M059J (cell line): ENCODE measurements around the genes DKK3 and TEAD1.

DNA sequence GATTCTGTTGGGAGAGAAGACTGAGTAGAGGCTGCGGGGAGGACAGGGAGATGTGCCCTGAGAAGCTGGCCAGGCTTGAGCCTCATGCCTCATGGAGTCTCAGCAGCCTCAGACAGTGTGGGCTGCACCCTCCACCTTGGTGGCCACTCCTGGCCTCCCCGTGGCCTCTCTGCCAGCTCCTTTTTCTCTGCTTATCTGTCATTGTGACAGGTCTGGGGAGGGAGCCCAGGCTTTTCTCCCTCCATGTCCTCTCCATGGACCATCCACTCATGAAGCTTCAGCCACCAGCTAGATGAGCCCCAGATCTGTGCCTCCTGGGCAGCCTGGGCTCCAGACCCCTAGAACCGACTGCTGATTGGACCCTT lies 43.1 kb downstream of the DKK3 start:
- RAMPAGE, long total RNA: no peak

DNA sequence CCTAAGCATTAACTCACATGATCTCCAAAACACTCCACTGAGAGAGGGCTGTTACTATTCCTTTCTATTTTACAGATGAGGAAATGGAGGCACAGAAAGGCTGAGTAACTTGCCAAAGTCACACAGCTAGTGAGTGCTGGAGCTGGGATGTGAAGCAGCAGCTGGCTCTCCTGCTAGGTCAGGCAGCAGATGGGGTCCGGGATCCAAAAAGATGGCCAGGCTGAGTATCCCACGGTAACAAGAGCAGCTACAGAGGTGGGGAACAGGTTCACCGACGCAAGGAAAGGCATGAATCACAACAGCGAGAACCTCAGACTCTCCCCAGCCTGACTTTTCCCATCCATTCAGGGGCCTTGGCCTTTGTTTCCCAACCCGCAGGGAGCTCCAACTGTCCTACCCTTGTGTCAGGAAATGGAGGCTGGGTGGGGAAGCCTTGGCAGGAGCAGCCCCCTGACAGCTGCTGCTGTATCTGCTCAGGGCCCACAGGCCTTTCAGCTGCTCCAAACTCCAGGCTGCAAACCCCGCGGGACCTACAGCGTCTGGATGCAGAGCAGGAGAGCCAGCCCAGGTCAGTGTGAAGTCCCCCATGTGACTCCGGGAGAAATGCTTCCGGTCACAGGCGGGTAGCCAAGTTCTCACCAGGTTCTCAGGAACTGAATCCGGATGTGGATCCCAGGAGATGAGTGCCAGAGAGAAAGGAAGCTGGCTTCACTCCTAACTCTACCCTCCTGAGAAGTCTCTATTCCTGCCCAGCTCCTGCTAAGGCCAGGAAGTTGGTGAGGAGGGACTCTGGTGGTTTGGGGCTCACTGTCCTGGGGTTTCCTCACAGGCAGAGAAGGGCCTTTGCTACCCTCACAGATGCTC lies 29.4 kb downstream of the DKK3 start:
- RAMPAGE, long total RNA: no peak

DNA sequence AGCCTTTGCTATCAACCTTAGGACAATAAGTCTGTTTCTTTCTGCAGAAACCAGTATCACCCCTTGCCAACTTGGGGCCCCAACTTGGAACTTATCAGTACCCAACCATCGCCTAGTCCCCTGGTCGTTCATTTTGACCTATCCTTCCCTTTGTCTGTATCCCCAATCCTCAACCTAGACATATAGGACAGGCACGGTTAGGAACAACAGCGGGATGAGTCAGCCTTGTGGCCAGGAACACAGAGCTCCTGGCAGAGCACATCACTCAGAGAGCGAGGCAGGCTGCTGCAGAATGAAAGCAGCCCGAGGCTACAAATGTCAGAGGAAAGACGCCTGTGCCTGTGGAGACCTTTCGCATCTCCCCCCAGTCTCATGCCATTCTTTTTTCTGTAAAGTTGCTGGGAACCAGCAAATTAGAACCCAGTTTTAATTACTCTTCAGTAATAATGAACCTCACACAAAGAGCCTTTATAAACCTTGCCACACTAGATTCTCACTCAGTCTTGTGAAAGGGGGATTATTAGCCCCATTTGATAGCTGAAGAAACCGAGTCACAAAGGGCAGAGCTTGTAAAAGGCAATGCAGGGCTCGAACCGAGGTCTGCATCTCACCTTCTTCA lies 14.5 kb downstream of the DKK3 start:
- RAMPAGE, long total RNA: no peak

GRCh38 chr11:12007639-12008820 lies at the start of gene DKK3:
DKK3 (minus strand) TSS chr11:12008626.
- RAMPAGE, long total RNA: no peak

DNA sequence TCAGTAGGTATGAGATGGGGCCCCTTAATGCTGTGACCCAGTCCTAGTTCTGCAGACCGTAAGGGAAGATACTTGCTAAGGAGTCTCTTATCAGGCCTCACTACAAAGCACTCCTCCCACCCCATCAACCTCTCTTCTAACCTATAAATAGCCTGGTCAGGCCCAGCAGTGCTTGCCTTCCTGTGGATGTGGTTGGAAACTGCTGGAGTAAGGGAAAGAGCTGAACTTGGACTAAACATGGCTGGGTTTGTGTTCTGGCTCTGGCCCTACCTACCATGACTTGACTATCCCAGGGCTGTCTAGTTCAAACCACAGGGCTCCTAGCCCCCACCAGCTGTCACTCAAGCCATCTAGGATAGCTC lies 9.5 kb upstream of the DKK3 start:
- RAMPAGE, long total RNA: no peak

DNA sequence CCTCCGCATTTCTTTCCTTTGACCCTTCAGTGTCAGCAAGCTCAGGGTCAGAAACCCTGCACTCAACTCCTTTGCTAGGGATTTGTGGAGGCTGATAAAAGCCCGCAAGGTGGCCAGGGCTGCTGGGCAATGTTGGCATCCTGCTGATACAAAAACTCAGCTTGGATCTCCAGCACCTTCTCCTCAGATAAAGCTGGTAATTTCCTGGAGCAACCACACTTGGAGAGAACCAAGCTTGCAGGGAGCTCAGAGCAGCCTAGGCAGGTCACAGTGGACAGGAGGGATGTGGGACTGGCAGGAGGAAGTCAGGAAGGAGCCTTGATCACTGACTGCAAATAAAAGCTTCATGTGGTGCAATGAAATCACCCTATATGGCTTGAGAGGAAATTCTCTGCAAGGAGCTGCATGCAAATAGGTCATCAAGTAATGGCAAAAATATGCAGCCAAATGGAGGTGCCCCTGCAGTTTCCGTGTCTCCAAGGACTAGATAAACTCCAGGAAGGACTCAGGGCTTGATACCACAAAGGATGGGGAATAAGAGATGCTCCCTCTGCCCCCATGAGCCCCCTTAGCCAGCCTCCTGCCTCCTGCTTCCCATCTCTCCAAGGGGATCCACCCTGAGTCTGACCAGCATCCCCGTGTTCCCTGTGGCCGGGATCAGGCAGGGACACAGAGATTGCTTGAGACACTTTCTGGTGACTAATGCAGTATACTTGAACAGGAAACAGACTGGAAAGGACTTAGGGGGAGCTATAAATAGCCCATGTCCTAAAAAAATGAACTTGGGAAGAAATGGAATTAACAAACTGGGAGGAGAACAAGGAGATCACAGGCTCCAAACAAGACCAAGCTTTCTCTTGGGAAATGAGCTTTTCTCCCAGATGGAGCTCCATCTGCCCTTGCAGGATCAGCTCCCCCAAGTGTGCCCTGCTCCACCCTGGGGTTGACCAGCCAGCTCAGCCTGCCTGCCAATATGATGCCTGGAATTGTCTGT lies 24.0 kb upstream of the MICAL2 start:
- RAMPAGE, long total RNA: no peak

GRCh38 chr11:12090430-12091324 lies 19.7 kb upstream of the MICAL2 start:
- RAMPAGE, long total RNA: no peak

DNA sequence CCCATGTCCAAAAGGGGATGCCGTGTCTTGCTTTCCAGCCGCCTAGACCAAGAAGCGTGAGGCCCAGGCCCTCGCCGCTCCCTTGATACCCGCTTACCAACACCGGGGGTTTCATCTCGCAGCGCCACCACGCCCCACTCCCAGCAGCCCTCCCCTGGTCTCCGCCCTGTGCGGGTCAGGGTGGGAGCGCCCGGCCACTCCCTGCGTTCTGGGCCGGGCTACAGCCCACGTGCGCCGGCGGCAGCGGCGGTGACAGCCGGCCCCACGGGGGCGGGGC lies 224 bp upstream of the MICAL2 start:
- RAMPAGE, long total RNA: no peak

DNA sequence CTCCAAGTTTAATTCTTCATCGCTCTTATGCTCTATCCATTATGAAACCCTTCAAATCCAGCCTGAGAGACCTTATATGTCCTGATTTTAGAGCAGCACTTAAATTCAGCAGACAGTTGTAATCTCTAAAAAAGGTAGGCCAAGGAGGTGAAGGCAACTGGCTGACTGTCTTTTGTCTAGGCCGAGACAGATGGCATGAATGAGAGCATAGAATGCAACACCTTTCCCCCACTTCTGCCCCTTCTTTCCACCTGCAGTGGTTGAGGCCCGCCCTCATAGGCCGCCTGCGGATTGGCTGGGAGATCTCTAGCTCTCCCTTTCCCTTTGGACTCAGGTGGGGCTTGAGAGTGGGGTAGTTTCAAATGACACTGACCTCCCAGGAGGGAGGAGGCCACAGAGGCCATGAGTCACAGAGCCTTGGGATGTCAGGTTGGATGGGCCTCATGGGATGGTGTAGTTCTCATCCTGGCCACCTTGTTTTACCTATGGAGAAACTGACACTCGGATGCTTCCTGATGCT lies 9.0 kb downstream of the MICAL2 start:
- RAMPAGE, long total RNA: no peak

- RAMPAGE, long total RNA: no peak
Observed at GRCh38 chr11:12138087-12138525, 27.7 kb downstream of the MICAL2 start.

GRCh38 chr11:12226875-12227177 lies 116.4 kb downstream of the MICAL2 start:
- RAMPAGE, long total RNA: no peak

DNA sequence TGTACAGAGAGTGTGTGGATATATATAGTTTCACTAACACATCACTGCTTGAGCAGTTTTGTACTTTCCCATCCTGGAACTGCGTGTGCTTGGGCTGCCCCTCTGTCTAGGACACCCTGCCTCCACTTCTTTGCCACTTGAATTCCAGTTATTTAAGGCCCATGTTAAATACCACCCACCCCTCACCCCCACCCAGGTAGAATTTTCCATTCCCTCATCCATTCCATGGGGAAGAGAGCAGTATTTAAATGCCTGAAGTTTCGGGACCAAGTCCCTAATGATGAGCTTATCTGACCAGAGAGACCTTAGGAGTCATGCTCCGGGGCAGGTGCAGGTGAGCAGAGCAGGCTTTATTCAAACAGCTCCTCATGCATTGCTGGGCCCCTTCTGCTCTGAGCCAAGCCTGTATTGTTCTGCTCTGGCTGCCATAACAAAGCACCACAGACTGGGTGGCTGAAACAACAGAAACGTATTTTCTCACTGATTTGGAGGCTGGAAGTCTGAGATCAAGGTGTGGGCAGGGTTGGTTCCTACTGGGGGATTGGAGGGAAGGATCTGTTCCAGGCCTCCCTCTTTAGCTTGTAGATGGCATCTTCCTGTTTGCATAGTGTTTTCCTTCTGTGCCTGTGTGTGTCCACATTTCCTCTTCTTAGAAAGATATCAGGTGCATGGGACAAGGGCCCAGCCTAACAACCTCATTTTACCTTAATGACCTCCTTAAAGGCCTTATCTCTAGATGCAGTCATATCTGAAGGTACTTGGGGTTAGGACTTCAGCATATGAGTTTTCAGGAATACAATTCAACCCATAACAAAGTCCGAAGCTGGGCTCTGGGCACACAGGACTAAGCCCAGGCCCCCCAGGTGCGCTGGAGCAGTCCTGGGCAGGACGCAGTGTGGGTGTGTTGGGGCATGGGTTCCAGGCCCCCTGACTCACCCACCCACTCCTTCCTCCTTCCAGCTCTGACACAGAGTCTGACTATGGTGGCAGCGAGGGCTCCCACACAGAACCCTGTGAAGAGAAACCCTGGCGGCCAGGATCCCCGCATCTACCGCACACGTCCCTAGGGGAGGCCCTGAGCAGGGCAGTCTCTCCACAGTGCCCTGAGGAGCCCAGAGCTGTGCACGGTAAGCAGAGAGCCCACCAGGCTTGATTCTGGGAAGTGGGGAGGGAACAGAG lies 97.0 kb upstream of the PARVA start:
- RAMPAGE, long total RNA: no peak

- RAMPAGE, long total RNA: no peak
Observed at GRCh38 chr11:12379816-12381052, 2.9 kb downstream of the PARVA start.

GRCh38 chr11:12386682-12387500 lies 9.5 kb downstream of the PARVA start:
- RAMPAGE, long total RNA: no peak

GRCh38 chr11:12390579-12391177 lies 13.3 kb downstream of the PARVA start:
- RAMPAGE, long total RNA: no peak

GRCh38 chr11:12411783-12412788 lies 34.7 kb downstream of the PARVA start:
- RAMPAGE, long total RNA: no peak

- RAMPAGE, long total RNA: no peak
Observed at GRCh38 chr11:12435469-12435820, 58.1 kb downstream of the PARVA start.

DNA sequence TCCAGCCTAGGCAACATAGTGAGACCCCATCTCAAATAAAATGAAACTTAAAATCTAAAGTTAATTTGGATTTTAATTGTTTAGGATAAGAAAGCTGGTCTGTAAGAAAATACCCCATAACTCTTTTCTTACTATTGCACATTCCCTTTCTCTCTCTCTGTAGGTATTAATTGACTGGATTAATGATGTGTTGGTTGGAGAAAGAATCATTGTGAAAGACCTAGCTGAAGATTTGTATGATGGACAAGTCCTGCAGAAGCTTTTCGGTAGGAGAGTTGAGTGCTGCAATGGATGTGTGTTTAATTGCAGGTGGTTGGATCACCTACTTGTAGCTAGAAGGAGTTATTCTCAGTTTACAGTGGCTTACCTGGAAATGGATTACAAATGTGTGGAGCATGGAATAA lies 100.3 kb downstream of the PARVA start:
- RAMPAGE, long total RNA: no peak

DNA sequence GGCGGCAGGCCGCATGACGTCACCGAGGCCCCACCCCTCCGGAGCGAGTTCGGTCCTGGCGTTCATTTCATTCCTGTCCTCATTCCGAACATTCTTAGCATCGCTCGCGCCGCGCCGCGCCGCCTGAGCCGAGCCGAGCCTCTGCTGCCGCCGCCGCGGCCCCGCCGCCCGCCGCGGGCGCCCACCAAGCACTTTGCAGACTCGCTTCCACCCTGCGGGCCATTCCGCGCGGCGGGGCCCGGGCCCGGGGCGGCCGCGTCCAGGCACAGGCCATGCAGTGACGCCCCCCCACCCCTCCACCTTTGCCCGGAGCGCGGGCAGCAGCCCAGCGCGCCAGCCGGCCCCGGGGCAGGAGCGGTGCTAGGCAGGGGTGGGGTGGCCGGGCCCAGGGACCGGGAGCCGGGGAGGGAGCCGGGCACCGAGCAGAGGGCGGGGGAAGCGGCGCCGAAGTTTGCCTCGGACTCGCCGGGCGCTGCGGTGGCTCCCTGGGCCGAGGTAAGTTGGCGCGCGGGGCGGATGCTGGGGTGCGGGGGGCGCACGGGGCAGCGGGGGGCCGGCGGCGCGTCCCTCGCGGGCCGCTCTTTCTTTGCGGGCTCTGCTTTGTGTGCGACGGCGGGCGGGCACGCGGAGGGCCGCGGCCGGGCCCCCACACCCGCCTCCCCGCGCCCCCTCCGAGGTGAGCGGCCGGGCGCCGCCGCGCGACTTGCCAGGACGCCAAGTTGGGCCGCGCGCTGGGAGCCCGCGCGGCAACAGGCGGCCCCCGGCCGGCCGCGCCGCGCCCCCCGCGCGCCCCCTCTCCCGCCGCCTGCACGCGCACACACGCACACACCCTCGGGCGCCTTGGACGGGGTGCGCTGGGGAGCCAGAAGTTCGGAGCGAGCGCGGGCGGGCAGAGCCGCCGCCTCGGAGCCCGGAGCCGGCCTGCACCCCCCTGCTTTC lies at the start of gene TEAD1:
Gene TEAD1, plus strand, starts transcription at position 82 of the 939 bp plus-strand sequence.
- RAMPAGE, long total RNA: no peak

DNA sequence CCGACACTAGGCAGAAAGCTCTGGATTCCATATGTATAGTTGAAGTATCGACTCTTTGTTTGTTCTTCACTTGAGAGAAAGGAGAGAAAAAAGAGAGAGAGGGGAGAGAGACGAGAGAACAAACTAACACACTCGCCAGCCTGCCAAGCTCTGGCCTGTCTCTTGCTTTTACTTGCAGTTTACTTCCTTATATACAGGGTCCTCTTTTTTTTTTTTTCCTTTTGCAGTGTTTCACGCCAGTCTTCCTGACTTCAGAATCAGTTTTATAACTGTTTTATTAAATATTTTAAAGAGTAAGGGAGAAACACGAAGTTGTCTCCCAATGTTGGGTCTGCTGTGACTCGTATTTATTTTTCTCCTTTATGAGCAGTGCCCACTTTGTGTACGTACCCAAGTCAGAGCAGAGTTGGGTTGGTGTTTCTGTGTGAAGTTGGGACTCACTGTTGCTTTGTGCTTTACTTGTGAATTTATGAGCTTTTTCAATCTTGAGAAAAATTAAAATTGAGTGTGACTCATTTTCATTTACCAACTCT lies 20.0 kb downstream of the TEAD1 start:
- RAMPAGE, long total RNA: no peak